ENCODE data around the genes CFAP107 and PRAMEF11.

DNA sequence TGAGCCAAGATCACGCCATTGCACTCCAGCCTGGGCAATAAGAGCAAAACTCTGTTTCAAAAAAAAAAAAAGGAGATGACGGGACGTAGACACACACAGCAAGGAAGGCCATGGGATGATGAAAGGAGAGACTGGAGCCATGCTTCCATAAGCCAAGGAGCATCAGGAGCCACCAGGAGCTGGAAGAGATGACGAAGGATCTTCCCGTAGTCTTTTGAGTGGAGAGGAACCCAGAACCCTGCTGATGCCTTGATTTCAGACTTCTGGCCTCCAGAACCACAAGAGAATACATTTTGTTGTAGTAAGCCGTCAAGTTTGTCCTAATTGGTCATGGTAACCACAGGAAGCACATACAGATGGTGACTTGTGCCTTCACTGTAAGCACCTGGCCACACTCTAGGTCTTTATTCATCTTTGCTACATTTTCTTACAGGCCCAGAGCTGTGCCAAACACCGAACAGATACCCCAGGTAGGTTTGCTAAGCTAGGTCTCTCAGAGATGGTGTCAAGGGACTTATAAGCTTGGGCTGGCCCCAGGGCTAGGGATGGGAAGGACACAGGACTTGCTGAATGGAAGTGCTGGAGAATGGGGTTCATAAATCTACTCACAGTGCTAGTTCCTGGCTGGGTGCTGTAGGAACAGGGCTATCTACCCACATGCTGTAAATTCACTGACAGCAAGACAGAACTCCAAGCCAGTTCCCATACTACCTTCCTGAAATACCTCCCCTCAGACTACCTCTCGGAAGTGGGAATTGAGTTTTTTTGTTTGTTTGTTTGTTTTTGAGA, 4.8 kb downstream of the DHRS3 start:
- PRO-cap, result no peak
- RRBS, result no CpG with 5 or more reads among the region's 8 CpGs

DNA sequence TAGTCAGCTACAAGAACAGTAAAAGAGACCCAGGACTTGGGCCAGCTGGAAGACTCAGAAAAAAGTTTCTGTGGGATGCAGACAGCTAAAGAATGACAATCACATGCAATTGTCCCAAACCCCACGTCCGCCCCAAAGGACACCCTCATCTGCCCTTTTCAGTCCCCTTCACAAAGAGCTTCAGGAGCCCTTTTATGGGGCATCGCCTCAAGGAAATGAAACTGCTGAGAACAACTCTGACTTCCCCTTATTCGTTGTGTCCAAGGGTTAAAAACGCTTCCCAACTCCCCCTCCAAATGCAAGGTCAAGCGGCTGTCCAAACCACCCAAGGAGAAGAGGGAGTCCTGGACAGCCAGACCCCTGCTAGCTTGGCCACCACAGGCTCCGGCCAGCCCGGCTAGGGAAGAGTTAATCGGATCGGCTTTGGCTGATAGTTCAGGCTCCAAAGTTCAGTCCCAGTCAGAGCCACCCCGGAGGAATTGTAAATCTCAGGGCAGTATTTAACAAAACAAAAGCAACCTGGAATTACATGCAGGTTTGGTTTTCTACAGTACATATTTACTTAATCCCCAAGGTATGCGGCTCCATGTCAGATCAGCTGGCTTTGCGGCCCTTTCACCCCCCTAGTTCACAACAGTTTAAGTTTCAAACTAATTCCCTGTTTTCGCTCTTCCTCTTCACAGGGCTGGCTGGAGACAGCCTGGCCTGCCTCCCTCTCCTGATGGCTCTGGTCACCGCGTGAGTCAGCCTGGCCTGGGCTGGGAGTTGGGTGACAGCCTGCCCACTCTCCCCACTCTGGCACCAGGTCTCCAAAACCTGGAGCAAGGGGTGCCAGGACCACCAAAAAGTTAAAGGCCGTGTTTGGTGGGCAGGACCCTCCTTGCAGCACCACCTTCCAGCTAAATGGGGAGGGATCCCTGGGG, 2.2 kb downstream of the DHRS3 start:
- PRO-cap, result bidirectional peak, plus-strand start at position 452 of the sequence, minus-strand start at position 91 of the sequence; bidirectional peak, plus-strand start at position 746 of the sequence, minus-strand start at position 729 of the sequence
- RRBS, result 11% methylated on average over 4 of the region's 17 CpGs

GRCh38 chr1:12746047-12746459, at the start of gene CFAP107:
Gene CFAP107 (plus strand): TSS chr1:12746200.
- PRO-cap, result no peak
- RRBS, result no CpG with 5 or more reads among the region's 3 CpGs

DNA sequence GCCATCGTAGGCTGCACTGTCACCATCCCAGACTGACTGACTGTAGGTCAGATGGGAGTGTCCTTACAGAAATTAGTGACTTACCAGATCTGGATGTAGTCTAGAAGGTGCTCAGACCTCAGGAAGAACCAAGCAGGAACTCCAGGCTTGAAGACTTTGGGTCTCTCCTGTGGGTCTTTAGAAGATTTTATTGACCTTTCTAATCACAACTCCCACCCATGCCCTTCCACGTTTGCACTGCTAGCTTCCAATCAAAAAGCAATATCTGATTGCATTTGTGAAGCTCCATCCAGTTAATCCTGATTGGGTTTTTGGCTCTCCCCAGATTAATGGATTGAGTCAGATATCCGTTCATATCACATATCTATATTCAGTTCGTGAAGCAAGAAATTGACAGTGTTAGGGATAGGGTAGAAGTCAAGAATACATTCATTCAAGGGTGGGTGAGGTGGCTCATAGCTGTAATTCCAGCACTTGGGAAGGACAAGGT, at the start of gene PRAMEF11:
PRAMEF11 (minus strand) TSS at position 139 of the 490 bp plus-strand sequence.
- PRO-cap, result no peak
- RRBS, result no CpG with 5 or more reads among the region's 4 CpGs

DNA sequence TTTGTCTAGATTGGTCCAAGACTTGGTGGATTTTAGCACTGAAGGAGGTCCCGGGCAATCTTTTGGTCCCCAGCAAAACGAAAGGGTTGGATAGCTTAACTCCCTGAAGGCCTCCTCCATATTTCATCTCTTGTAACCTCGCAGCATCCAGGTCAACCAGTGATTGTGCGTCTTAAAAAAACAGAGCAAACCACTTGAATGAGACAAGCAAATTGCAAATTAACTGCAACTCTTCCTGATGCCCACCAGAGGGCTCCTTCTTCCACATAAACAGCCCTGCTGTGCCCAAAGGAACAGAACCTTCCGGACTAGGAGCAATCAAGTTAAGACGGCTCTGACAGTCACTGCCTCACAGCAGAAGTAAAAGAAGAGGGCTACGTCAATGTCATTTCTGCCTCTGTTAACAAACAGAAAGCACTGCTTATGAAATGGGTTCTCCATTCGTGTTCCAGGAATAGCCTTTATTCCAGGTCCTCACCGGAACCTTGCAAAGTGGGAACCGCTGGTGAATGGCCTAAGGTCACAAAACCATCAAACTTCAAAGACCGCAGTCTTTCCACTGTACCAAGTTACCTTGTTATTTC, 34.3 kb upstream of the PRDM2 start:
- PRO-cap, result no peak
- RRBS, result 0% methylated on average over 1 of the region's 11 CpGs

DNA sequence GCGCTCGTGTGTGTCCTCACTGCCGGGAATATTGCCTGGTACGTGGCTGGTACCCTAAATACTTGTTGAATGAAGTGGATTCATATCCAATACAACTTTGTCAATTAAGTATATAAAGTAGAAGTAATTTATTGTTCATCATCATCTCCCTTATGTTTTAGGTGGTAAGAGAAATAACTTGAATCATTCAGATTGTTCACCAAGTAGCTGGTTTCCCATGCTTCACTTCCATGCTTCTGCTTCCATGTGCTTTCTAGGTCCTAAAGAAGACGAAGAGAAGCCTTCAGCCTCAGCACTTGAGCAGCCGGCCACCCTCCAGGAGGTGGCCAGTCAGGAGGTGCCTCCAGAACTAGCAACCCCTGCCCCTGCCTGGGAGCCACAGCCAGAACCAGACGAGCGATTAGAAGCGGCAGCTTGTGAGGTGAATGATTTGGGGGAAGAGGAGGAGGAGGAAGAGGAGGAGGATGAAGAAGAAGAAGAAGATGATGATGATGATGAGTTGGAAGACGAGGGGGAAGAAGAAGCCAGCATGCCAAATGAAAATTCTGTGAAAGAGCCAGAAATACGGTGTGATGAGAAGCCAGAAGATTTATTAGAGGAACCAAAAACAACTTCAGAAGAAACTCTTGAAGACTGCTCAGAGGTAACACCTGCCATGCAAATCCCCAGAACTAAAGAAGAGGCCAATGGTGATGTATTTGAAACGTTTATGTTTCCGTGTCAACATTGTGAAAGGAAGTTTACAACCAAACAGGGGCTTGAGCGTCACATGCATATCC, 78.4 kb downstream of the PRDM2 start:
- PRO-cap, result no peak
- RRBS, result 100% methylated on average over 2 of the region's 14 CpGs

DNA sequence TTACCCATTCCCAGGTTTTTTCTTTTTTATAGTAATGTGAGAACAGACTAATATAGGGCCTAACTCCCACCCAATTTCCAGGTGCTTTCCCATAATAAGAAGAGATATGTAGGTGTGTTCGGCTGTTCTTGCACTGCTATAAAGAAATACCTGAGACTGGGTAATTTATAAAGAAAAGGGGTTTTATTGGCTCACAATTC, 210.6 kb downstream of the PRDM2 start:
- PRO-cap, result no peak
- RRBS, result no CpG with 5 or more reads among the region's 1 CpG

DNA sequence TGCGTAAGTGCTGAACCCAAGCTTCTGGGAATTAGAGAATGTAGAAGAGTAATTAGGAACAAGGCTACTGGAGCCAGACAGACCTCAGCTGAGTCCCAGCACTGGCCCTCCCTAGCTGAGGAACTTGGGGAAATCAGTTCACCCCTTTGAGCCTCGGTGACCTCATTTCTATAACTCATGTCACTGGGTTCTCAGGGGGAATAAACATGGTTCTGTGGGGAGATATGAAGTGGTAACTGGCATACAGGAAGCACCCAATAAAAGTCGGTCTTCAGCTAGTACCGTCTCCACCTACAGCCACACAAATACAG, 44.6 kb upstream of the KAZN start:
- PRO-cap, result no peak
- RRBS, result no CpG with 5 or more reads among the region's 4 CpGs

DNA sequence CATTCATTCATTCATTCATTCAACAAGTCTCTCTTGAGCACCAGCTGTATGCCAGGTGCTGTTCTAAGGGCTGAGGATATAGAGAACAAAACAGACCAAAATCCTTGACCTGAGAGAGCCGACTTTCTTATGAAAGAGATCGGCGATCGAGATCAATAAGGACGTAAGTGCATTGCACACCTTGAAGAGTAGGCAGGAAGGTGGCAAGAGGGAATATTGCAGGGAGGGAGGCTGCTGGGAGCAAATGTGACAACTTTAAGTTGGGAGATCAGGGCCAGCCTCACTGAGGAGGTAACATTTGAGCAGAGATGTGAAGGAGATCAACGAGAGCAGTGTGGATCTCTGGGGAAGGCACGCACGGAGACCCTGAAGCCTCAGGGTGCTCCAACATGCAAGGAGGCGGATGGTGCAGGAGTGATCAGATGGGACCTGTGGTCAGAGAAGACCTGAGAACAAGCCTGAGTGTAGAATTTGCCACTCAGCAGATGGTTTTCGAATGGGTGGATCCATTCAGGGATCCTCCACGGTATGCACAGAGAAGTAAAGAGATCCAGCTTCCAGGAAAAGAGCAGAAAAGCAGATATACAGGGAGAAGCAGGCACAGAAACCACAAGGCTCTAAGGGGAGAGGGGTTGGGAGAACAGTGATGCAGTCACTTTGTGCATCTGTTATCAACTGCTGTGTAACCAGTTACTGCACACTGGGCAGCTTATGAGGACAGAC, 138.5 kb downstream of the KAZN start:
- PRO-cap, result no peak
- RRBS, result no CpG with 5 or more reads among the region's 11 CpGs

DNA sequence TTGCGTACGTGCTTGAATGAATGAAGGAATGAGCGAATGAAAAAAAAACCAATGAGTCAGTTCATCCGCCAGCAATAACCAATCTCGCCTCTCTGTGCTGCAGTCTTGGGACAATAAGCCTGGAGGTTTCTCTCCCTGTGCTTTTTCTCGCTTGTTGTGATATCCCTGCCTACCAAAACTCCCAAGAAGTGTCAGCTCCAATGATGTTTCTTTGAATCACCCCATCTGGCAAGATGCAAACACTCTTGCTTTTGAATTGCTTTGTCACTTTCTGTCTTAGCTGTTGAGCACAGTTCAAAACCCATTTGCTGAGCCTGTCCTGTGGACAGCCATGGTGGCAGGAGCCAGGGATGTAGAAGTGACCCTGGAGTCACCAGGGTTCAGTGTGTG, 144.0 kb downstream of the KAZN start:
- PRO-cap, result no peak
- RRBS, result no CpG with 5 or more reads among the region's 6 CpGs

DNA sequence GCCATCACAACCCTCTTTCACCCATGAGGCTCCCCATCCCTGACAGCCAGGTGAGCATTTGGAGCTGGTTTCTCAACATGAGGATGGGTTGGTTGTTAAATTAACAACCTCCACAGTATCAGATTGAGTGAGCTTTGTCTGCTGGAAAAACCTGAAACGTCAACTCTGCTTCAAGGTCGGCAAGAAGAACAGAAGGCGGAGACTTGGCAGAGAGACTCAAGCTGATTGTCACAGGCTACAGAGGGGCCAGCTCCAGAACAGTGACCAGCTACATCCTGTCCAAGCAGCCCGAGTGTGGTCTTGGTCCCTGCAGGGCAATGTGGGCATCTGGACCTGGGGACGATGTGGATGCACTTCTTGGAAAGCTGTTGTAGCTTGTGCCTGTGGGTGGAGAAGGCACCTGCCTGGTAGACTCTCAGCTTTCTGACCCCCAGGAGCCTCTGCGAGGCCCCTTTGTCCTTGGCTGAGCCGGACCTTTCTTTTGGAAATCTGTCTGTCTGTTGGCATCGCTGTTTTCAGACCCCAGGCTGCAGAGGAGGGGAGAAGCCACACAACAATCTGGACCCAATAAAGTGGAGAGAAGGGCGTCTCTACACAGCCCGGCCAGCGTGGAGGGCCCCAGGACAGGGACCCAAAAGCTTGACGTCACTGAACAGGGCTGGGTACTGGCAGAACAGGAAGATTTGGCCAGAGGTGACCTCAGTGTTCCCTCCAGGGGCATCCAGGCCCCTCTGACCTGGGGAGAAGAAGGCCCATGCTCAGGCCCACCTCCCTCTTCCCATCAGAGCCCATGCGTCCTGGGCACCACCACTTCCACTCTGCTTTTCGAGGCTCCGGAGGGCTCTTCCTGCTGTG, 36.4 kb upstream of the TMEM51 start:
- PRO-cap, result no peak
- RRBS, result no CpG with 5 or more reads among the region's 15 CpGs

DNA sequence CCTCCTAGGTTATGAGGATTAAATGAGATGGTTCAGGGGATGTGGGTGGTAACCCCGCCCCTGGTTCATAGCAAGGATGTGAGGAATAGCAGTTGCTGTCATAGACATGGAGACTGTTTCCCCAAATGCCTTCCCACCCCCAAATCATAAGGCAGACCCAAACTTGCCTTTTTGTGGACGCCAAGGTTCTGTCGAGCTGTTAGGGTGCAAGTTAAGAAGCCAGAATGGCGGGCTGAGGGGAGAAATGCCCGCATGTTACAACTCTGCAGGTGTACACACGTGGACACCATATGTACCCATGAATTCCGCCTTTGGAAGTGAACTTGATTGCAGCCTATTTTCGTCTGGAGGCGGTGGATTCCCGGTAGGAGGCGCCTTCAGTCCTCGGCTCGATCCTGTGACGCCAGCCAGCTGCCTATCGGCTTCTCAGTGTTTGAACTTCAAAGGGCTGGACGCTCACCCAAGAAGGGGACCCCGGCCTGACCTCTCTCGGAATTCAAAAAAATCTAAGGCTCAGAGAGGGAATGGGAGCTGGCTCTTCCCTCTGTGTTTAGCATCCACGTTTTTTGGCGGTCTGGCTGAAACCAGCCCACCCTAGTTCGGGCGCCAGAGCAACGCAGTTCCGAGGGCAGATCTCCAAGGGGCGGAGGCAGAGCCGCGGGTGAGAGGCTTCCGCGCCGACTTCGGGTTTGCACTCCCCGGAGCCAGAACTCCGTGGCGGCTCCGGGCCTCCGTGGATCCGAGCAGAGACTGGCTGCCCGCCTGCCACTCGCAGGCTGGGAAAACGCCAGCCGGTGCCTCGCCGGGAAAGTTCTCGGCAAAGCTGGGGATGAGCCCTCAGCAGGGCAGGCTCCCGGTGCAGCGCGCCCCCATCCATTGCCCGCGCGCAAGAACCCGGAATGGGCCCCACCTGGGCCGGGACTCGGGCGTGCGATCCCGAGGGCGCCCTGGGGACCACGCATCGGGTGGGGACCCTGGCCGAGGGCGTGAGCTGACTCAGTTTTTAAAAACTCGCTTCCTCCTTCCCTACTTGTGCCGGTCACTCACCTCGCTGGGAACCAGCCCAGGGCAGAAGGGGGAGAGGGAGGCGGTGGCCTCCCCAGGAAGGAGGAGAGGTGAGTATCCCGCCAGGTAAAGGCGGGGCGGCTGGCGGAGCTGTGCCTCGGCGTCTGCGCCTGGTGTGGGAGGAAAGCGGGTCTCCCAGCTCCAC, 1.0 kb upstream of the TMEM51 start:
- PRO-cap, result unidirectional peak, plus-strand start at position 443 of the sequence; unidirectional peak, plus-strand start at position 509 of the sequence; unidirectional peak, plus-strand start at position 692 of the sequence; bidirectional peak, plus-strand start at position 1,134 of the sequence, minus-strand start at position 878 of the sequence
- RRBS, result 2% methylated on average over 30 of the region's 73 CpGs

DNA sequence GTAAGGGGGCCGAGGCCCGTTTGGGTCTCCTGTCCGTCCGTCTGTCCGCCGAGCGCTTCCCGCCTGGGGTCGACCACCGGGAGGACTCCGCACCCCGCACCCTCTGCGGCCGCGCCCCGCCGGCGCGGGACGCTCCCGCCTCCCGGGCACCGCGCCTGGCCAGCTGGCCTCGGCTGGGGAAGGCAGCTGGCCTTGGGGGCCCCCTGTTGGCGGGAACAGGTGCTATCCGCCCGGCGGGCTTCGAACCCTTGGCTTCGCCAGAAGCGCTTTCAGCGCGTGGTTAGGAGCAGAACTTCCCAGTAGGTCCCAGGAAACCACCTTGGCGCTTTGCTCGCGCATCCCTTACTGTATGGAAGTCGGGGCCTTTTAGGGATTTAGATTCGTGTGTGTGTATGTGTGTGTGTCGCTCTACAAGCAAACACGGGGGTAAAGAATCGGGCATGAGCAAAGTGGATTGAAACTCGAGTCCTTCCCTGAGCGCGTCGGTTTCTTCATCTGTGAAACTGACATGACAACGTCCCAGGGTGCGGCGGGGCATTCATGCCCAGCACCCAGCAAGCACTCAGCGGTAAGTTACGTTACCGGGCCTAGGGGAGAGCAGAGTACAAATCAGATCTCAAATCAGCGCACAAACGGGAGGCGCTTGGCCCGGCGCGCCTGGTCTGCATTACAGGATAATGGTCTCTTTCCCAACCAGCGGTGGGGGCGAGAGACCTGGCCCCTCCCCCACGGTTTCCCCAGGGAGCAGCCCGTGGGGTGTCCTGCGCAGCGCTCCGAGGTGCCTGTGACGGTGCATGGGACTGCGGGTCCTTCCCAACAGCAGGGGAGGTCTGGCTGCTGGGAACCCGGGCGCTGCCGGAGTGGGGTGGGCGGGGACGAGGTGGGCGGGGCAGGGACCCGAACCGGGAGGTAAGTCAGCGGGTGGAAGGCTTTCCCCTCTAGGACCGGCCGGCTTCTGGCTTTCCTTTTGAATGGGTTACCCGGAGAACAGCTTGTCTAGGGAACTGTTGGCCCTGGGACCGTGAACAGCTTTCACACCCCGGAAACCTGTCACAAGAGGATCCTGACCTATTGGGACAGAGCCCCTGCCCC, 824 bp downstream of the TMEM51 start:
- PRO-cap, result unidirectional peak, minus-strand start at position 91 of the sequence; bidirectional peak, plus-strand start at position 778 of the sequence, minus-strand start at position 789 of the sequence; unidirectional peak, minus-strand start at position 862 of the sequence
- RRBS, result 8% methylated on average over 30 of the region's 81 CpGs

GRCh38 chr1:15176293-15177097, 22.9 kb downstream of the TMEM51 start:
- PRO-cap, result no peak
- RRBS, result 44% methylated on average over 2 of the region's 9 CpGs

DNA sequence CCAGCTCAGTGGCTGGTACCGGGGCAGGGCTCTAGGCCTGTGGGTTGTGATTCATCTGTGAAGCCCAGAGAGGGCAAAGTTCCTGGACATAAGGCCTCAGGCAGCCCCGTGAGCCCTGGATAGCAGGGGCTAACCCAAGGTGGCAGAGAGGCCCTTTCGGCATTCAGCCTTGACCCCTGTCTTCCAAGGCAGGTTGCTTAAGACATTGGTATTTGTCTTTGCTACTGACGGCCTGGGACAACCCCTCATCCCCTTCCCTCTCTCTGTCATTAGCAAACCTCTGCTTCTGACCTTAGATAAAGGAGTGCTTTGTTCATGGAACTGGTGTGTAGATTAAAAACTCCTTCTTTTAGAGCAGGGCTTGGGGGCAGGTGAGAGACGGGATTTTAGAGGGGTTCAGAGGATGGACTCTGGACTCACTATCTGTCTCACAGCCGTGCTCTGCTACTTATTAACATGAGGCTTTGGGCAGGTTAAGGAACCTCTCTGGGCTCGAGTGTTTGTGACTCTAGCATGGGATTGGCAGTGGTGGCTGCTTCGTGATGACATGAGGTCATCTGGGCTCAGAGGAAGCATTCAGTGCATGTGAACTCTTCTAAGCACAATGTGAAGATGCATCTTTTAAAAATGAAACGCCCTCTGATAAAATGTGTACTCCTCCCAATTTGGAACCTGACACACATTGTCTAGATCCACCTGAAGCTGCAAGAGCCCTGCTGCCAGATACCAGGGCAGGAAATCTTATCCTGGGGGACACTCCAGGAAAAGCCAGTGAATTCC, 36.4 kb downstream of the TMEM51 start:
- PRO-cap, result no peak
- RRBS, result no CpG with 5 or more reads among the region's 9 CpGs

GRCh38 chr1:15207961-15208242, 39.1 kb upstream of the FHAD1 start:
- PRO-cap, result no peak
- RRBS, result no CpG with 5 or more reads among the region's 2 CpGs

DNA sequence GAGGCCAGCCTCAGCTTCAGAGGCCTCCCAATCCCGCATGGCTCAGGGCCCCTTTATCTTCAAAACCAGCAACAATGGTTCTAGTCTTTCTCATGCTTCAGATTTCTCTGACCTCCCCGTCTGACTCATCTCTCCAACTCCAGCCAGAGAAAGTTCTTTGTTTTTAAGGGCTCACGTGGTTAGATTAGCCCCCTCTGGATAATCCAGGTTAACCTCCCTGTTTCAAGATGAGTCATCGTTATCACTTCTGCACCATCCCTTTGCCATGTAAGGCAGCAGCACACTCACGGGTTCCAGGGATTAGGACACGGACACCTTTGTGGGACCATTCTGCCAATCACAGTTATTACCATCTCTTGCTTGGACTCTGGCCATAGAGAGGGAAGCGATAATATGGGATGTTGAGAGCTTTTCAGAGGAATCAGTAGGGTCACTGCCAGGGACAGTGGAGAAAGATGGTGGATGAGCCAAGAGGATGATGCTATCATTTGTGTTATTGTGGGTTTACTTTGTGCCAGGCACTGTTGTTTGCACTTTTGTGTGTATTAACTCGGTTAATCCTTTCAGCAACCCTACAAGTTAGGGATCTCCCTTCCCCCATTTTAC, 13.7 kb downstream of the FHAD1 start:
- PRO-cap, result no peak
- RRBS, result no CpG with 5 or more reads among the region's 8 CpGs

DNA sequence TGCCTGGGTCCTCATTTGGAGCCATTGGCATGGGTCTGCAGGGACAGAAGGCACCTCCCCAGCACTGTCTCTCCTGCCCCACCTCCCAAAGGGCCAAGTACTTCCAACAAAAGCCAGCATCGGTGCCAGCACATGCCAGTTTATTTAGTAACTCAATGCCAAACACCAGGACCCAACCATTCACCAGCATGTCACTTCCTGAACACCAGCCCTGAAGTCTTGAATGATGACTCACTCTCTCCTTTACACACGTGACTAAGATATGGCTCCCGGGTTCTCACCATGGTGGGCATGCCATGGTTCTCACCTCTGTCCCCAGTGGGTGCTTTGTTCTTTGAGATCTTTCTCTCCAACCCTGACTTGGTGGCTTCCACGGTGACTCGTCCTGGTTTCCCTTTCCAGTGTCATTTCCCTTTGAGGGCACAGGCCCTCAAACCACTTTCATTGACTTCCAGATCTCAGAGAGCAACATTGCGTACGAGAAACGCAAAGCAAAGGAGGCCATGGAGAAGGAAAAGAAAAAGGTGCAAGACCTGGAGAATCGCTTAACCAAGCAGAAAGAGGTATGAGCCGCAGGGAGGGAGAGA, 57.2 kb upstream of the EFHD2 start:
- PRO-cap, result no peak
- RRBS, result no CpG with 5 or more reads among the region's 10 CpGs

GRCh38 chr1:15356065-15356492, 53.6 kb upstream of the EFHD2 start:
- PRO-cap, result no peak
- RRBS, result no CpG with 5 or more reads among the region's 10 CpGs

DNA sequence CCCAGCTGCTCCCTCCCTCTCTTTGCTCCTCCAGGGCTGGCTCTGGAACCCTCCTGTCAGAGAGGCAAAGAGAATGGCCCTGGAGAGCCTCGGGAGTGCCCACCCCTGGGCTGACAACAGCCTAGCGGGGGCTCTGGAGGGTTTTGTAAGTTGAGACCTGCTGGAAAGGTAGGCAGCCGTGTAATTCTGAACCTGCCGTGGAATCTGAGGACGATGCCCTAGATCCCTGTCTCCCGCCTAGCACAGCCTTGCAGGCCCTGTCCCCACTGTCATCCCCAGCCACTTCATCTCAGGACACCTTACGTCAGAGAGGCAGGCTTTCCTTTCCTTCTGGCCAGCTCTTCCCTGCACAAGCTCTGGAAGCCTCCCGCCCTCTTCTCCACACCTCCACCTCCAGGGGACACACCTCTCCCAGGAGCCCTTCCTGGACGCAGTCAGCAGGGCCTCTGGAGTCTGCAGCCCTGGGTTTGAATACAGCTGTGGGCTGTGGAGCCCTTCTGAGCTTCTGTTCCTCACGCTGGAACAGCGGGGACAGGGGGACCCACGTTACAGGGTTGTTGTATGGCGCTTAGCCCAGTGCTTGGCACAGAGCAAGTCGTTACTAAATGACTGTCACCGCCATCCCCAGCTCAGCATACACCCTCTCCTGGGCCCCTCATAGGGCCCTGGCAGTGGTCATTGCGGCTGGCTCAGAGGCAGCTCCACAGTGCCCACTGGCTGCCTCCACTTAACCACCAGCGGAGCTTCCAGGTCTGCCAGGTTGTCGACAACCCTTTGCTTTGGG, 4.4 kb downstream of the EFHD2 start:
- PRO-cap, result no peak
- RRBS, result no CpG with 5 or more reads among the region's 18 CpGs